ENCODE measurements around the gene LRTM1.

- PRO-cap: no peak
Observed at GRCh38 chr3:52529684-52530630, 3.7 kb downstream of the NT5DC2 start.

DNA sequence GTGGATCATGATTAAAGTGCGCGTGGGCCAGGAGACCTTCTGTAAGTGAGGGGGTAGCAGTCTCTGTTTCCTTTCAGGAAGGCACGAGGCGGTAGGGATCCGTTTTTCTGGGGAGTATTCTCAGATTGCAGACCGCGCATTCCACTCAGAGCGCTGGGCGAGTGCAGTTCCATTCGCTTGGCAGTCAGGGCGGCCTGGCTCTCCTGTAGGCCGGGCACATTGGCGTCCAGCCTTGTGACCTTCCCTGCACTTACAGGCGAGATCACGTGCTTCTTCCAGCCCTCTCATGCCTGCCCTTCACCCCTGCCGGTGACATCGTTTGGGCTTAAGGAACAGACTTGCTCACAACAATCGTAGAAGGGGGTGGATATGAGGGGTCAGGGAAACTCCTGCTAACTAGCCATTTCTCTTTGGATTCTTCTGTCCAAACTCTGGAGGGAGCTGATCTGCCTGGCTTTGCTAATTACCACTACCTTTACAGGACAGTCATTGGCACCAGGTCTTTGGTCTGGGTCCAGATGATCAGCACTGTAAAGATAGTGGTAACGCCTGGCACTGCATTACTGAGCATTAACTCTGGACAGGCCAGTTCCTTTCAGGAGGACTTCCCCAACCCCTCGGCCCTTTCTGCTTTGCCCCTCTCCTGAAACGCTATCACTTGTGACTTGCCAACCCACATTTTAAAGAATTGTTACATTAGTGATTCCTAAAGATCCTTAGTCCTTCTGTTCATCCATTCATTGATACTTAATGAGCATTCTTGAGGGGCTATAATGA, 649 bp downstream of the UQCC5 start:
- PRO-cap: no peak

DNA sequence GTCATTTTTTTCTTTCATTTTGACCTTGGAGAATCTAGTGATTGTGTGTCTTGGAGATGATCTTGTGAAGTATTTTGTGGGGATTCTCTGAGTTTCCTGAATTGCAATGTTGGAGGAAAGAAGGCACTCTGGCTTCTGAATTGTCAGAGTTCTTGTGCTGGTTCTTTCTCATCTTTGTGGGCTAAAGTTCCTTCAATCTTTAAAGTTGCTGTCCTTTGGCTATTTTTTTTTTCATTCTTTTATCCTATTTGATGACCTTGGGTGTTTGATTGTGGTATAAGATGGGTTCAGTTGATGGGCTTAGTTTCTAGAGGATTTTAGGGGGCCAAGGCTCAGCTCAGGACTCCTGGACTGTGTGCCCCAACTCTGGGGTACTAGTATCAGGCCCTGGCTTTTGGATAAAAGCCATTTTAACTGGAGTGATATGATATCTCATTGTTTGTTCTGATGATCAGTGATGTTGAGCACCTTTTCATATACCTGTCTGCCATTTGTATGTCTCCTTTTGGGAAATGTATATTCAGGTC, 58.6 kb downstream of the UQCC5 start:
- PRO-cap: no peak

DNA sequence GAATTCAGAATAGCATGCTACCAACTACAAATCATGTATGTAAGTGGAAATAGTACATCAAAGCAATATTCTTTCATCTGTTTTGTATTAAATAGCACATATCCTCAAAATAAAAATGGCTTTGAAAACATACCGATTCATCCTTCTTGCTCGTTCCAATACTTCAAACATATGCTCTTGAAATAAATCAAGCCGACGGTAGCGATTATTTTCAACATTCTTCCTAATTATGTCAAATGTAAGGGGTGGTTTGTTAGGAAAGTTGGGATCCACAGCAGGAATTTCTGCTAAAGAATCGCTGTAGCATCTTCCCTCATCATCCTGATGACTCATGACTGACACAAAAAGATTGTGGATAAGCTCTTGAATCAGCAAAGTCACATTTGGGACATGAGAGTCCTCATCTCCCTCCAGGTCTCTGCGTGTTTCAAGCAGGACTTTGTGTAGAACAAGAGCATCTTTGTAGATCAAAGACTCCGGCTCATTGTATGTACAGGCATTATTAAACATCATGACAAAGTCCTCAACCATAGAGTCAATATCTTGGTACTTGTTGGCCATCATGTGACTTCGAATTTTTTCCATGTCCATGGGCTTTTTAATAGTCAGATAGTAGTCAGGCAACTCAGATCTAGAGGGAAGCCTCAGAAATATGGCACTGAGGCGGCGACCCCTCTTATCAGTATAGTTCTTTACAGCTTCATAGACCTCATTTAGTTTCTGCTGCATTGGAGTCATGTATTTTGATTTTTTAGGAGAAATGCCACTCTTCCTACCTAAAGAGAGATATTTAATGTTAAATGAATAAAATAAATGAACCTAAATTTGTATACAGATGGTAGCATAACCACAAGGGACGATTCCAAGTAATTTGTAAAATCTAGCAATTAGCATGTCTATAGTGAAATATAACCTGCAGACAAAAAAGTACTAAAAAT, 73.0 kb downstream of the UQCC5 start:
- PRO-cap: no peak

- PRO-cap: no peak
Observed at GRCh38 chr3:52614358-52615145, 71.3 kb upstream of the GNL3 start.

DNA sequence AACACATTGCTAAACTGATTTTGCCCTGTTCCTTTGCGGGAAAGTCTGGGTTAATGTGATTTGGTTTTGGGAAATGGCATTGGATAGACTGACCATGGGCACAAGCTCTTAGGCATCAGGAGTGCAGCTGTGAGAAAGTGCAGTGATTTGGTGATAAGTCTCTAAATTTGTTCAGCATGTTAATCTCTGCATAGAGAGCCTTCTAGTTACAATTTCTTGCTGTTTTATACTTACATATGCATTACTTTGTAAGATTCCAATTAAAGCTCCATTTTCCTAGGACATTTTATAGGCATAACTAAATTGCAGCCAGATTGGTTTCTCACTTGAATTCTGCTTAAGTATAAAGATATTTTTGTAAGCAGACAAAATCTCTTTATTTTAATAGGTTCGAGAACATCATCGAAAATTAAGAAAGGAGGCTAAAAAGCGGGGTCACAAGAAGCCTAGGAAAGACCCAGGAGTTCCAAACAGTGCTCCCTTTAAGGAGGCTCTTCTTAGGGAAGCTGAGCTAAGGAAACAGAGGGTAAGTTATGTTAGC, 1.1 kb downstream of the GNL3 start:
- PRO-cap: no peak

GRCh38 chr3:52721047-52721482, 15.2 kb downstream of the SPCS1 start:
- PRO-cap: no peak

- PRO-cap: no peak
Observed at GRCh38 chr3:52813764-52814216, 16.7 kb downstream of the ITIH4 start.

DNA sequence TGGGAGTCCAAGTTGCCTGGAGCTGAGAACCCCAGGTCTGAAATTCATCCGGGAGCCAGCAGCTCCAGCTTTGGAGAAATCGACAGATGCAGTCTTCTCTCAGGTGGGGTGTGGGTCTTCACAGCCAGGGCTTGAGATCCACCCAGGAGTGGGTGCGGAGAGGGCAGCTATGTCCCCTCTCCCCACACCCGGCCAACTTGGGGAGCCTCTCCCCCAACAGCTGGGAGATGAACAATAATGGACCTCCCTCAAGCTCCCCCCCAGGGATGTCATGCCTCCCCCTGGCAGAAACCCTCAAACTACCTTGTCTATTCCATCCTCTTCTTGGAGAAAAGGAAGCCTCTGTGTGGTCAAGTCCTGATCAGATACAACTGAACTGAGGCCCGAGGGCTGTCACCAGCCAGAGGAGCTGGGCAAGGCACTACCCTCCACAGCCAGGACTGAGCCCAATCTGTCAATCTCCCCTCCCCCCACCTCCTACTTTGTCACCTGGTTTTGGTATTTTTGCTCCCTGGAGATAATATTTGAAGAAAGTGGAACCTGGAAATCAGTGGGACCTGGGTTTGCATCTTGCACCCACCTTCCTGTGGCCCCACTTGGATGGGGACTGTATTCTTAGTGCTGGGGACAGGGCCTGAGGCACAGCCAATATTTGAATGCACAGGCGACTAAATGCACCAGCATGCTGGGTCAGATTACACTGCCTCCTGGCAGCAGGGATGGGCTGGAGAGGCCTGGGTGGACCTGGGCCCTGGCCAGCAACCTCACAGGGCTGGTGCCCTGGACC, 10.8 kb downstream of the ITIH4 start:
- PRO-cap: no peak

DNA sequence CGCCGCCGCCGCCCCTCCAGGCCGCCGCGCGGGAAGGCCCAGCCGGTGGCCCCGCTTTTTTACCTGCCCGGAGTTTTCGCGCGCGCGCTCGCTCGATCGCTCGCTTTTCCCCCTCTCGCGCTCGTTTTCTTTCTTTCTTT, 250 bp downstream of the SFMBT1 start:
- PRO-cap: no peak

DNA sequence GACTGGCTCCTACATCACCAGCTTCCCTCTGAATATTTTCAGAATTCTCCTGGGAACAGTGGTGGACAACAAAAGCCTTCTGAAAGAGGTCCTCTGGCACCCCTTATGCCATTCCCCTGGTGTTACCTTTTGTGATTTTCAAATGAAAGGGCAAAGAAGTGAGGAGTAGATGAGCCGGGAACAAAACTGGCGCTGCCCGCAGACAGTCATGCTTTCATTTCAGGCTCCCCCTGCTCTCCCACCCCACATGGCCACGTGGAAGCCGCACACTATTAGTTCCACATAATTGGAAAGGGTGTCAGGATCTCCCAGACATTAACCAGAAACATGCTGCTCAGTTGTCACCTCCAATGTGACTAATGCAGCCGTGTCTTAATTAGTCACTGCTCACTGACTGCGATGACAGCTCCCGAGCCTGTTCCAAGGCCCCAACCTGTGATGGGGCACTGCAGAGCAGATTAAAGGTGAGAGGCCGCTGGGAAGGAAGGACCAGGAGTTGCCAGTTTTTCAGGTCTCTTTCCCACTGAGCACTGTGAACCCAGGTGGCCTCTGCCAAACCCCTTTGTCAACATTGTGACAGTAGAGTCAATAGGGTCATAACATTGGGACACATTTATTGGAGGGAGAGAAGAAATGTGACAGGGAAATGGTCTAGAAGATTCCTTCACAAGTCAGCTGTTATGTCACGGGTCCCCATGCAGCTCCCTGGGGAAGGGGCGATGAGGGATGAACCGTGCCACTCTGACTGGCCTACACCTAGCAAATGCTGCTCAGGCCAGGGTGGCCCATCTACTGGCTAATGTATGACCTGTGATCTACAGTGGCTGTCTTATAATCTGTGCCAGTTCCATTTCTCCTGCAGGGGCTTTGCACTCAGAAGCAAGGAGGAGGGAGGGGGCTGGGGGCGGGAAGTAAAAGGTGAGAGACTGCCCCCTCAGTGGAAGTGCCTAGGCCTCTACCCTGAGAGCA, 38.6 kb upstream of the SFMBT1 start:
- PRO-cap: no peak

DNA sequence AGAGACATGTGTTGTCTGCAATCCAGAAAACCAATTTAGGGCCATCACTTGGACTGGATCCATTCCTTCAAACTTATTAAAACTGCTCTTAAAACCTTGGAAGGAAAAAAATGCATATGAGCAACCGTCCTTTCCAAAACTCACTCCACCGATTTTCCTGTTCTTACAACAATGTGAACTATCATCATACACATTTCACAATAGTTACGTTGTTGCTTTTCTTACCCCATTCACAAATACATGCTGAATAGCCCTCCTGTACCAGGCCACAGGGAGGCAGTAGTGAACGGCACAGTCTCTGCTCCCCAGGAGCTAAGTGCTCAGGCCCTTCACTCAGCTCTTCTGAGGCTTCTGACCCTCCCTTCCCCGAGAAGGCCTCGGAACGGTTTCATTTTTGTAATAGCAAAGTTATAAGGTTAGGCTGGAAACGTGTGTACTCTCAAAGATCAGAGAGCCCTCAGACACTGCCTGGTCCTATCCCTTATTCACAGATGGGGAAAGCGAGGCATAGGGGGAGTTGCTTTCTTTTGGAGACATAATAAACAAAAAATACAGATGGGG, 20.1 kb downstream of the RFT1 start:
- PRO-cap: no peak

GRCh38 chr3:53161873-53162152, 804 bp downstream of the PRKCD start:
- PRO-cap: unidirectional peak, minus-strand start at chr3:53162069

GRCh38 chr3:53162153-53162691, 1.2 kb downstream of the PRKCD start:
- PRO-cap: bidirectional peak, plus-strand start at chr3:53162487, minus-strand start at chr3:53162329

GRCh38 chr3:53275097-53275701, 19.4 kb upstream of the TKT start:
- PRO-cap: no peak

DNA sequence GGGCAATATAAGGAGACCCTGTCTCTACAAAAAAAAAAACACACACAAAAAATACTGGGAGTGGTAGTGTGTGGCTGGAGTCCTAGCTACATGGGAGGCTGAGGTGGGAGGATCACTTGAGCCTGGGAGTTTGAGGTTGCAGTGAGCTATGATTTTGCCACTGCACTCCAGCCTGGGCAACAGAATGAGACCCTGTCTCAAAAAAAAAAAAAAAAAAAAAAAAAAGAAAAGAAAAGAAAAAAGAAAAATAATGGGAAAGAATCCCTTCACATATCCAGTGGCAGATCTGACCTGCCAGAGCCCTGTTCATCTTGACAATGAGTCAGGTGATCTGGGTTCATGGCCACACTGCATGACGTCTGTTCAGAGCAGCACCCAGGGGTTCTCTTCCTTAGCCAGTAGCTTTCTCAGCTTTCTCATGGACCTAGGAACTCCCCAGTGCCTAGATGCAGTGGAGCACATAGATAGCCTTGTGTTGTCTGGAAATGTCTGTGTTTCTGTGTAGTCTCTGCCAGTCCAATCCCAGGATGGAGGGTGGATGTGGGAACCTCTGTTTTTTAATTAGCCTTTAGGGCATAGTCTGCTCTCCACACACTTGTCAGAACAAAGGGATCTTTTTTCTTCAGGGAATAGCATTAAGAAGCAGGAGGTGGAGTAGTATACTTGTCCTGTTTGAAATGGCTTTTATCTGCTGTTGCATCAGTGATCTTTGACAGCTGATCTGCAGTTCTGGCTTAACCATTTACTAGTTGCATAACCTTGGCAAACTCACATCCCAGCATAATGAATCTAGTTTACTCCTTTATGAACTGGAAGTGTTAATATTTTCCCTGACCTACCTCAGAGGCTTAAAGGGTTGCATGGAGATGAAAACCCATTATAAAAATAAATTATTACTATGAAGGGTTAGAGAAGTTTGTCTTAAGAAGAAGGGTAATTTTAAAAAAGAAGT, 16.2 kb upstream of the CACNA1D start:
- PRO-cap: no peak

- PRO-cap: no peak
Observed at GRCh38 chr3:53927151-53927991, 35.7 kb upstream of the SELENOK start.

DNA sequence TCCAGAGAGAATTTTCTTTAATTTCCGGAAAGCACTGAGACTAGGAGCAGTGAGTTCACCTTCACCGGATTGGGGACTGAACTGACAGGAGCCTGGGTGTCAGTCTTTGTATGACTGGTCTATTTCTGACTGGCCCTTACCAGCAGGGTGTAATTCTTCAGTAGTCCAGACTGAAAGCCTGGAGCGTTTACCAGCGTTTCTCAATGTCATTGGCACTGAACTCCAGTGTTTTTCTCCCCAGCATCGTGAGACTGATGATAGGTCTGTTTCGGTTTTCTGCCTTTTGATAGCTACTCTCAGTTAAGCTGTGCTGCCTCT, 103.5 kb downstream of the CACNA2D3 start:
- PRO-cap: no peak

- PRO-cap: no peak
Observed at GRCh38 chr3:54927849-54928203, at the start of gene LRTM1. LRTM1 (minus strand) TSS chr3:54928059.

DNA sequence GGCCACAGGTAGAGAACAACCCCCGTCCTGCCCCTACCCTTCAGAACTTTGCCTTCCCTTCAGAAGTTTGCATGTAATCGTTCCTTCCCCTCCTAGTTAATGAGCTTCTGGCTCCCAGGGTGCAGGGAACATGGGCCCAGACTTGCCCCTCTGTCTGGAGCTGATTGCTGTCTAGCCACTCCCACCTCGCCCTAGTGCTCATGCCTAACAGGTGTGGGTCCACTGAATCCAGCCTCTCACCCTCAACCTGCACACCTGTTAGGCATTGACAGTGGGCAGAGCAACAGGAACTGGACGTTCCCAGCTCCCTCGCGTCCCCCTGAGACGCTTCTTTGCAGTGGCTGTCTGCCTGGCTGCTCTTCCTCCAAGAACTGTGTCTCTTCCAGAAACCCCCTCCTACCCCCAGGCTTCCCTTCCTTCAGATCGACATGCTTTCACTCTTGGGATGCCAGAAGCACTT, 40.2 kb downstream of the WNT5A start:
- PRO-cap: no peak

Measured in natural killer cell (primary cell).